Amniotic epithelial cell (primary cell): ENCODE data around the genes SPTSSB, SLITRK3, ACTRT3 and PHC3.

GRCh38 chr3:161371437-161372314 lies at the start of gene SPTSSB:
SPTSSB (minus strand) TSS chr3:161371517.
- RRBS, result 5% methylated on average over 10 of the region's 53 CpGs

- RRBS, result no CpG with 5 or more reads among the region's 24 CpGs
Measured at GRCh38 chr3:163498716-163499195, 1579.5 kb downstream of the SI start.

DNA sequence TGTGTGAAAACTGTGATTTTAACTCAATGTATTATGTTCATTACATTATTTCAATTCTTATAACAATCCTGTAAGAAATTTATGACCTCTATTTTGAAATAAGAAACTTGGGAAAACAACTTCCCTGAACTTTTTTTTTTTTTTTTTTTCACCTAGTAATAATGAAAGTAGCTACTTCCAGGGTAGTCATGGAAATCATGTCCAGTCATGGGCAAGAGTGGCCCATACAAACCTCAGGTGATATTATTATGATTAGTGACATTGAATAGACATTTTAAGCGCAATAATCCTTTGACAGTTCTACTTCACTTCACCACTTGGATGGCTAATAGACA lies 160.2 kb downstream of the SI start:
- RRBS, result no CpG with 5 or more reads among the region's 1 CpG

DNA sequence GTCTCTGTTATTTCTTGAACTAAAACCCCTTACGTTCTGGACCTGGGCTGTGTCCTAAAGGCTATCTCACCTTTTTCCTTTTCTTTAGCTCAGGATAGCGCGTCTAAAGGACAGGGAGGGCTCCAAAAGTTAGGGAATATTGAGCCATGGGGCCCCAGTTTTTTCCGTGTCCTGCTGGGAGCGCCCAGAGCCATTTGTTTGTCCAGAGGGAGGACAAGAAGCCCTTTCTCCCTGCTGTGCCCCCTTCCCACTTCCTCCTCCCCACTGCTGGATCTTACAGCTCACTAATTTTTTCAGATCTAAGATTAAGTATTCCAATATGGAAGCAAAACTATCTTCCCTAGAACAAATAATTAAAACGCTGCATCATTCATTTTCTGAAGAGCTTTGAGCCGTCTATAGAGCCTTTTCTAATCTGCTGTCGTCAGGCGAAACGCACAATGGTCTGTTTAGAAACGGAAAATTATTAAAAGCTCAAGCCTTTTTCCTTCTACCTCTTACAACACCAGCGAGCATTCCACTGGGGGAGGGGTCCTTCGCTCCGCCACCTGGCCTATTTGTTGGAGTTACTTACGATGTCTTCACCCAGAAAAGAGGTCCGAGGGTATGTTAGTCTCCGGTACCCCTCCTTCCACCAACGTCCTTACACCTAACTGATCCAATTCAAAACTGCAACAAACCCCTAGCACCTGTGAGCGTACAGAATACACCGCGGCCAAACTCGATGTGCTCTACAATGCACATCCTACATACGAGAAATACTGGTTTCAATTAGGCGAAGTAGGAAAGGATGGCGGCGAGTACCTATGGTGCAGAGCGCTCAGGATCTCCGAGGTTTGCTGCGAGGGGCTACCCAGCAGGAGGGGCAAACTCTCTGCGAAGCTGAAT lies 1.2 kb downstream of the SLITRK3 start:
- RRBS, result no CpG with 5 or more reads among the region's 30 CpGs

DNA sequence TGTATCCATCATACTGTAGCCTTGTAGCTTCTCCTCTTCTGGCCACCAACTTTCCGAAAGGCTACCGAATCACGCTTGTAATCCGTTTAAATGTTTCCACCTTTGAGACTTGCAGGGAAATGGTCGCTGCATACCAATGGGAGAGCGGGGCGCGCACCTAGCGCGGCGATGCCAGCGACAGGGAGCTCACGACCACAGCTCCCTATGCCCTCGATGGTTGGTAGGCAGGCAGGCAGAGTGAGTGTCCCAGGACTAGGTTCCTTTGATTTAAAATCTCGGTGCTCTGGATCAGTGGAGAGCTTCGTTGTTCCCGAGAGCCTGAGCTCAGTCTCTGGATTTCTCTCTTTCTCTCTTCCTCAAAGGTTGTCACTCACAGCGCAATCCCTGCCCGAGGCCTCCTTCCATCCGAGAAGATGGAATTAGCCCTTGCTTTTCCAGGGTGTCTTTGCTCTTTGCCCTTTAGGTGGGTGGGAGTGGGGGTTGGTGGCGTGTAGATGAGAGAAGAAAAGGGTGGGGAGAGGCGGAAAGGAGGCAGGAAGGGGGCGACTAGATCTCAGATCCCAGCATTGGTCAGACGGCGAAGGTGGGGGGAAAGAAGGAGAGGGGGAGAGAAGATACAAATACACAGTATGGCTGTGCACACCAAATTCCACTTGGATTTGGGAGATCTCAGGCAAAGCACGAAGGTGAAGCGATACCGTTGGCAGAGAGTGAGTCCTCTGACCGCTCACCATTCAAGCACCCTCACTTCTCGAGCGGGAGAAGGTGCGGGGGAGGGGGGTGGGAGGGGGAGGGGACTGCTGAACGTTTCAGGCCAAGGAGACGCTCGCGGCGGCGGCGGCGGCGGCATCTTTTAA lies at the start of gene SLITRK3:
TSS of gene SLITRK3 (minus strand) at position 721 of the 857 bp plus-strand sequence.
- RRBS, result no CpG with 5 or more reads among the region's 41 CpGs

- RRBS, result 2% methylated on average over 9 of the region's 38 CpGs
Measured at GRCh38 chr3:165196521-165197132, 443 bp upstream of the SLITRK3 start.

GRCh38 chr3:165785782-165786529 lies 51.3 kb downstream of the BCHE start:
- RRBS, result no CpG with 5 or more reads among the region's 5 CpGs

GRCh38 chr3:166283698-166284366 lies 446.6 kb upstream of the BCHE start:
- RRBS, result no CpG with 5 or more reads among the region's 7 CpGs

GRCh38 chr3:168024220-168025561 lies 71.0 kb downstream of the GOLIM4 start:
- RRBS, result no CpG with 5 or more reads among the region's 6 CpGs

GRCh38 chr3:168032401-168033030 lies 63.2 kb downstream of the GOLIM4 start:
- RRBS, result no CpG with 5 or more reads among the region's 10 CpGs

GRCh38 chr3:168249419-168250476 lies 154.0 kb upstream of the GOLIM4 start:
- RRBS, result 2% methylated on average over 41 of the region's 102 CpGs

DNA sequence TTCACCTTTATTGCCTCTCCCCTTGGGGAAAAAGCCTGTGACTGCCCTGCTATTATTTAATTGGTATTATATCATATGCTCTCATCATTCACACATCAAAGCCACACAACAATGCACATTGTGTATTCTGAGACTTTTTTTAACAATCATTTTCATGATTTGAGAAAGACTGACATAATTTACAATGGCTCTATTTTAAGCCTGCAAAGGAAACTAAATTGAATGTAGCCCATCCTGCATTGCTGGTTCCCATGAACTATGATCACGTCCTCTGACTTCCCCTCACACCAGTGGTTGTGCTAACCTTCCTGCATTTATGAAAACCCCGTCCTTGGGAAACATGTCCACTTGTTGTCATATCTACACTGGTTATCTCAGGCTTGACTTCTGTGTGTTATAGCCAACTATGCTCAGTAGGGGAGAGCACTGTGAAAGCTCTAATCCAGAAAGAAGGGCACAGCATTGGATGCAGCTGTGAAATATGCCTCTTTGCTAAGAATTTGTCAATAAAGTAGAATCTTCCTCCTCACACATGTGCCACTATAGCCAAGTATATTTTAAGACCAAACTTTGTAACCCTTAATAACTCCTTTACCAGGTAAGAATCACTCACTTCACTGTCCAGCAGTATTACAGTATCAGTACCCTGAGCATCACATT lies 546.2 kb downstream of the MECOM start:
- RRBS, result no CpG with 5 or more reads among the region's 2 CpGs

DNA sequence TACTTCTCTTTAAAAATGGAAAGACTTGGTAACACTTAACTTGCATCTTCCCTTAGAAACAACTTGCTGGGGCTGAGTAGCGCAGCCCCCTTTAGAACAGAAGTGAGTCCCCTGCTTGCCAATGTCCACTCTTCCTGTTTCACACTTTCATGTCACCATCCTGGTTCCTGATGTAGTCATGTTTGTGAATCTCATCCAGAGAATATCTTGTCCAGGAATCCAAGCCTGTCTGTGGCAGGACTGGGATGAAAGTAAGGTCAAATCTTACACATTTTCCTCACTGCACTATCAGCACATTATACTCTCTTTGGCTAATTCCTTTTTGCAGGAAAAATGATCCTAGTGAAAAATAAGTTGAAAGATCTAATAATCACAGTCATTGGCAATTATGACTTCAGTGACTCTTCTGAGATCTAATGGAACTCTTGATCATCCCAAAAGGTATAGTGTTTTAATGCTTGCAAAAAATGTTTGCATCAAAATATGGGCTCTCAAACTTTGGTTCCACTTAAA lies 457.5 kb downstream of the MECOM start:
- RRBS, result no CpG with 5 or more reads among the region's 1 CpG

- RRBS, result no CpG with 5 or more reads among the region's 10 CpGs
Measured at GRCh38 chr3:169244026-169244851, 419.3 kb downstream of the MECOM start.

DNA sequence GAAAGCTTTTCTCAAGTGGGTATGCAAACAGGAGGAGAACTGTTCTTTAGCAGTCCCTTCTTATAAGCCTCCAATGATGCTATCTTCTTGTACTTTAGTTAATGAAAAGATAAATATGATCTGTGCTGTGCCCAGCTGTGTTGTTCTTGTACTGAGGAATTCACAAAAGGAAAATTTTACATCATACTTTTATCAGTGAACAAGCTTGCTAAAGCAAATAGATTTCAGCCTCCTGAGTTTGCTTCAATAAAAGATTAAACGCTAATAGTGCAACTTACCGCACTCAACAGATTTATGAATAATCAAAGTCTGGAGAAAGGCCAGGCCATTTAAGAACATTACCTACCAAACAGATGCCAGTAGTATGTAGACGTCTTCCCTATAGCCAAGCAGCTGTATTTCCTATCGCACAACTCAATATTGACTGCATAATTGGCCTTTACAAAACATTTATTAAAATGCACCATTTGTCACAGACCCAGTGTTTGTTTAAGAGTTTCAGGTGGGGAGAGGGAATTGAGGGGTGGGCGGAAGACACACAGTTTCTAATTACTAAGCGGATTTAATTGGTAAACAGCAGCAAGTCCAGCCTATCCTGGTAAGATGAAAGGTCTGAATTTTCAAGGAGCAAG lies 395.0 kb downstream of the MECOM start:
- RRBS, result no CpG with 5 or more reads among the region's 6 CpGs

- RRBS, result 4% methylated on average over 18 of the region's 71 CpGs
Measured at GRCh38 chr3:169667806-169669019, 4.7 kb upstream of the MECOM start.

- RRBS, result 3% methylated on average over 18 of the region's 56 CpGs
Measured at GRCh38 chr3:169769081-169770314, at the start of gene ACTRT3. ACTRT3 (minus strand) TSS chr3:169769561.

DNA sequence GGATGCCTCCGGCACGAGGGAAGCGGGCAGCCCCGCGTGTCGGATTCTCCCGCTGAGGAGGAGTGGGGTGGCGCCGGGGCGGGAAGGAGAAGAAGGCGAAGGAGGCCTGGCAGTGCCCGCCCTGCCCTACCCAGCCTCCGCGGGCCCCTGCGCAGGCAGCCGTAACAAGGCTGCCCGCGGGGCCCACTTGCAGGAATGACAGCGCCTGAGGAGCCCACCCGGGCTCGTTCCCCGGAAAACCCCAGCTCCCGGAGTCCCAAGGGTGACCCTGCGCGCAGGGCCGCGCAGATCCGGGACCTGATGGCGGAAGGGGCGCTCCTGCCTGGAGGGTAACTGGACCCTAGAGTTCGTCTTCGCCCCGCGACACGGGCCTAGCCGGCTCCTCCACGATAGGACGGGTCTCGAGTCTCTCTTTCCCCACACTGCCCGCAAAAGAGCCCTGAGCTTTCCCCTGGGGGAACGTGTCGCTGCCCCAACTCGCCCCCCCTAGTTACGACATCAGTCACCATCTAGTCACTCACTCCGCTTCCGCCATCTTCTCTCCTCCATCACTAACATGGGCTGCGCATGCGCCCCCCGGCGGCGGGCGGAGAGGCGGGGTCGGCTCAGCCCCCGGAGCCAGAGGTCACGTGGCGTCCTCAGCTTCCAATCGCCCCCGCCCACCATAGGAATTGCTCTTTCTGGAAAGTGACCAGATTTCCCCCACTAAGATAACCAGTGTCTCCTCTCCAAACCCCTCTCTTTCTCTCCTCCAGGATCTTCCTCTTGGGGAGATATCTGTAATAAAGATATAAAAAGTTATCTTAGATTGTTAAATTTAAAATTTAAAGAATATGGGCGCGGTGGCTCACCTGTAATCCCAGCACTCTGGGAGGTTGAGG lies at the start of gene PHC3:
TSS of gene PHC3 (minus strand) at position 553 of the 881 bp plus-strand sequence.
- RRBS, result 2% methylated on average over 30 of the region's 61 CpGs